SEM (cell line): ENCODE data around the genes CHST10 and RNF149.

DNA sequence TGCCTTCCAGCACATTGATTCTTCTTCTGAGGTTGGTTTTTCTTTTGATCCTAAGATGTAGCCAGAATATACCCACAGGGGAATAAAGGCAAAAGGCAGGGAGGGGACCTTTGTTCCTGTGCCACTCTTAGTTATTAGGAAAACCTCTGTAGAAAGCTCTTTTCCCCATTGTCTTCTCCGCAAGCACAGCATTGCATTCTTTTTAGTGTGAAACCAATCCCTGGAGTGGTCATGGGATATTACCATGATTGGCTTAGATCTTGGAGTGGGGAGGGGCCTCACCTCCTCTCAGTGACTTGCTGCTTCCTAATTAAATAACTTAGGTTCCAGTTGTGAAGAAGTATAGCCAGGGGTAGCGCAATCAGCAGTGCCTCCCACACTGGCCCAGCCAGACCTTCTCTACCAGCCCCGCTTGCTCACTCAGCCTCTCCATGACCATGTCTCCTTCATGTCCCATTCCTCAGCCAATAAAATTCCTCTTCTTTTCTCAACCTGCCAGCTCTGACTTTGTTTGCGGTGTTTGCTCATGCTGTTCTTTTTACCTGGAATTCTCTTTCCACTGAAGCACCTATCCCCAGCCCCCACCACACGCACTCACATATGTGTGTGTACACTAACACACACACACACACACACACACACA, 50.0 kb upstream of the AFF3 start:
- PRO-cap: no peak

GRCh38 chr2:100213683-100213991, 71.2 kb upstream of the AFF3 start:
- PRO-cap: no peak

DNA sequence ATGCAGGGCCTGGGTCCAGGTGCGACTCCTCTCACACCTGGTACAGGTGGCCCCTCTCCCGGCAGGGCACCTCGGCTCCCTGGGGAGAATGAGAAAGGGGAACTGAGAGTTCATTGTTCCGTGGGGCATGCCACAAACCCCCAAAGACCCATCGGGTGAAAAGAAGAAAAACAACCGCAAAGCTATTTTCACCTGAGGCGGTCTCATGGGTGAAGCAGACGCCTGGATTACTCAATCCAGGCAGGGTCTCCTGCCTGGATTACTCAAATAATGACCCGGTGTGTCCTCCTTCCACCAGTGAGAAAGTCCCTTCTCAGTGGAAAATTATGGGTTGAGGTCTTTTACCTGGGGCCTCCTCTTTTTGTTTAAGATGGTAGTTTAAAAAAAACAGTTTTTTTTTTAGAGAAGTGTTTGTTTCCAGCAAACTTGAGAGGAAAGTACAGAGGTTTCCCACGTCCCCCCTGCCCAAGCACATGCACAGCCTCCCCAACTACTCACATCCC, 74.6 kb downstream of the LONRF2 start:
- PRO-cap: no peak

GRCh38 chr2:100285500-100286322, 36.6 kb downstream of the LONRF2 start:
- PRO-cap: no peak

- PRO-cap: bidirectional peak, plus-strand start at chr2:100417536, minus-strand start at chr2:100417680
These were observed at the start of gene CHST10 for GRCh38 chr2:100416889-100418114. Gene CHST10 (minus strand): TSS chr2:100417668.

- PRO-cap: no peak
These were observed 80.1 kb upstream of the NPAS2 start for GRCh38 chr2:100739725-100740291.

- PRO-cap: no peak
These were observed 1.5 kb upstream of the NPAS2 start for GRCh38 chr2:100818440-100818921.

GRCh38 chr2:100823138-100824016, 3.4 kb downstream of the NPAS2 start:
- PRO-cap: no peak

- PRO-cap: no peak
These were observed 12.9 kb downstream of the NPAS2 start for GRCh38 chr2:100832764-100833284.

DNA sequence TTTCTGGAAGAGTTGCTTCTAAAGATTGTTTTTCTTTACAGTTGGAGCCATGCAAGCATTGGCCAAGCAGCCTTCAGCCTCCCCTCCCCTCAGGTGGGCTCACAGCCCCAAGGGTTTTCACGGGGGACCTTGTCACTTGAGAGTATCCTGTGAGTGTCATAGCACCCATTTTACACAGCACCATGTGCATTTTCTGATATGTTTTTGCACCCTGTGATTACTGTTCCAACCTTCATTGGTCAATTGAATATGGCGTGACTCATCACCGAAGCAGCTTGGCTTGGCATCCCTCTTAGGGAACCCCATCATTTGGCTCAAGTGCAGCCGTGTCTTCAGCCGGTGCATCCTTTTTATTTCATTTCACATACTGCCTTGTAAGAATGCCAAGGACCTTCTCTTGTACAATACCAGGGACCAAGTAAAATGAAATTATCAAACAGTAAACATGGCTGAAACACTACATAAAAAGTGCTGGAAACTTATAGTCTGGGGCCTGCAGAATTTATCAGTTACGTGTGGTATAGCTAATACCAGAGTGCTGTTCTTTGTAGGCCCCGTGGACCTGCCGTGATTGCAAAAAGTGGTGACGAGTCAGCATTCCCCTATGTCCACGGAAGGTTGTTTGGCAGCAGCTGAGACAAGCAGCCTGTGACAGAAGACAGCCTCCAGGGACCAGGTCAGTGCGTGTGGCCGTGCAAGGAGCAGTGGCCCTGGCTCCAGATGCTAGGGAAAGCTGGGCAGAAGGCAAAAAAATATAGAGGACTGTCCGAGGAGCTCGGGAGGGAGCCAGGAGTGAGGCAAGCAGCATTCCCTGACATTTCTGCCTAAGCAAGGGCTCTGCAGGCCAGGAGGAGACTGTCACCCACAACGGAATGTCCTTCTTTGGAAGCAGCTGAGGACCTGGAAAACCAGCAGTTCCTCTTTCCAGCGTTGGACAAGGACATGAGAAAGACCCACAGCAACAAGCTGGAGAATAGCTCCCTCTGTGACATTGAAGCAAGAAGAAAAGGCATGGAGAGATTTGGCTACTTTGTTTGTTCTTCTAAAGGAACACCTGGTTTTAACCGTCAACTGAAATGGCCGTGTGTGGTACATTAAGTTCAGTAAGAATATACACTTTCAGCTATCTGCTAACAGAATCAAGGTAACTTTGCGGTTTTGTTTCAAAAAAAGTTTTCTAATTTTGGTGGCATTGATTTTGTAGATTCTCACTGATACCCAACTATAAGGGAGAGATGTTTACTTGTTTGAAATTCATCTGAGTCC, 58.0 kb downstream of the NPAS2 start:
- PRO-cap: no peak

GRCh38 chr2:100887900-100888685, 68.2 kb downstream of the NPAS2 start:
- PRO-cap: no peak

- PRO-cap: no peak
These were observed 84.6 kb downstream of the NPAS2 start for GRCh38 chr2:100904492-100905029.

GRCh38 chr2:100946127-100946670, 55.9 kb upstream of the RPL31 start:
- PRO-cap: no peak

DNA sequence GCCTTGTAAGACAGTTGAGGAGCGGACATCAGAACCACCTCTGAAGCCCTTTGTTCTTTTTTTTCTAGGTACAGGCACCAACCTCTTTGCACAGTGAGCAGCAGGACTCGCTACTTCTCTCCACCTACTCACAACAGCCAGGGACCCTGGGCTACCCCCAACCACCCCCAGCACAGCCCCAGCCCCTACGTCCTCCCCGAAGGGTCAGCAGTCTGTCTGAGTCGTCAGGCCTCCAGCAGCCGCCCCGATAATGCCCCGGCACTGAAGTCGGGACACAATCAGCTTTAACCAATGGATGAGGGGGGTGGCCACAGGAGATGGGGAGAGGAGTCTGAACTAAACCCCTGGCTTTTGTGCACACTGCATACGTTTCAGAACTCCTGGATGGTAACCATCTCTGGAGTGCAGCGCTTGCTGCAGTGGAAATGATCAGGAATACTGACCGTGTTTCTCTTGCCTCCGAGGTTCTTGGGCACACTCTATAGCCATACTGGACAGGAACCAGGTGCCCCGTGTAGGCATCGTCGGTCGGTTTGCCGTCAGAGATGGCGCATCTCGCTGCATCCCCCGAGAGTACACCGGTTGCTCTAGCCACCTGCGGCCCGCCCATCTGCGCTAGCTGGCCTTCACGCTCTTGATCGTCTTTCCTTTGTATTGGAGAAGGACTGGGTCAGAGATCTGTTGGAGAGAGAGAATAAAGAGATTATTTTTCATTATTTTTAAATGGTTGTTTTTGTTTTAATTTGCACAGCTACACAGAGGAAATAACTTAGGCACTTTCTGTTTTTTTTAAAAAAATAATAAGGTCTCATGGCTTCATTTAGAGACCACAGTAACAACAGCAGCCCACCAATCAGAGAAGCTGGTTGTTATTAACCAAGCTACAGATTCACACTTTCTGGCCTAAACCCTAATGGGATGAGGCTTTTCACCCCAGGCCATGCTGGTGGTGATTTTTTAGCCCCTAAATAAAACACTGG, 6.5 kb upstream of the RPL31 start:
- PRO-cap: no peak

DNA sequence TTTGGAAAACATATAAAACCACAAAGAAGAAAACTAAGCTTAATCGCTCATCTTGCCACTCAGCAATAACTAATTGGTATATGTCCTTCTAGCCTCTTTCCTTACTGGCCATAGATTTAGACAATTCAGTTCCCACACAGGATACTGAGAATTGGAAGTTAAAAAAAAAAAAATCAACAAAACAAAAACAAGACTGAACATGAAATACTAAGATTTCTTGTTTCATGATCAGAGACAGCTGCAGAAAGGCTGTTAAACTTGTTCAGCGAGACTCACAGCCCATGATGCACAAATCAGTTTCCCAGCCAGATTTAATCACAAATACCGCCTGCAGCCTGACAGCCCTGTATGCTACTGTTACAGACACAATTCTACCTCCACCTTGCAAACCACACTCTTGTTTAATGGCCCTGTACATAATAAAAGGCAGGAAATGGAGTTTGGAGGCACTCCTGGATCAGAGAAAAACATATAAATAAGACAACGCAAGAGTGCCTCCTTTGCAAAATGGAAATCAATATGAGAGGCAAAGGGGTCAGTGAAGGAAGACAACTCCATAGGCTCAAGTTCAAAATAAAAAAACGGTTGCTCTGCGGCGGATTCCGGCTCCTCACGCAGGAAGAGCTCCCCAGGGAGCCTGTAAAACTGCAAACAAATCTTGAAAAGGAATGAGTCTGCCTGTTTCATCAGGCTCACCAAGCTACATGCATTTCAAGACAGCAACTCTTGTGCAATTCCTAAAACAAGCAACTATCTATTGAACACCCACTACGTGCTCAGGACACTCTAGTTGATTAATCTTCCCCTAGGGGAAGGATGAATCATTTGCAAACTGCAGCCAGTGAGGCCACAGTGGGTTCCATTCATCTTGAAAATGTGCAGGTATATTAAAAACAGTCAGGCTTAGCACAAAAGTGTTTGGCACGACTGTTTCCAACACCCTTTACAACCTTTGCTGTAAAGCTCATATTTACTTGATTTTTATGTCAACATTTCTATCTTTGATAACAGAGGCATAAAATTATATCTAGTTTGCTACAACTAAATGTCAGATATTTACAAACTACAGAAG, 37.6 kb downstream of the TBC1D8 start:
- PRO-cap: no peak

- PRO-cap: no peak
These were observed 20.8 kb upstream of the CNOT11 start for GRCh38 chr2:101231910-101232318.

DNA sequence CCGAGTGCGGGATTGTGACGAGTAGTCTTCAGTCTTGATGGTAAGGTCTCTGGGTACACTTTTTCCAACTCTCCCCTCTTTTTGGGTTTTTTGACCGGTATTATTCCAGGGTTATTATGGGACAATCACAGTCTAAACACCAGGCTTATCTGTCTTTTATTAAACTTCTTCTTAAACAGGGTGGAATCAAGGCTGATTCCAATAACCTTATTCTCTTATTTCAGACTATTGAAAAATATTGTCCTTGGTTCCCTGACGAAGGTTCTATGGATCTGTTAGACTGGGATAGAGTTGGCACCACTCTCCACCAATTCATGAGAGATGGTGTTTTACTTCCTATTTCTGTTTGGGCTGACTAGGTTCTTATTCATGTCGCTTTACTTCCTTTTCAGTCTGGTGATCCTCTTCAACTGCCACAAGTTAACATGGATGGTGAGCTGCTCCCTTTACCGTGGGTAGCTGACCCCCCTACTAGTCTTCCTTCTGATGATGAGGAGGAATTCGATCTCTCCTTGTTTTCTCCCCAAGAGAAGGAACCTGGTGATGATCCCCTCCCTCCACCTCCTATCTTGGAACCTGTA, 13.8 kb upstream of the CNOT11 start:
- PRO-cap: no peak

- PRO-cap: unidirectional peak, minus-strand start at chr2:101308435; bidirectional peak, plus-strand start at chr2:101308839, minus-strand start at chr2:101308687
These were observed at the start of gene RNF149 for GRCh38 chr2:101308068-101308912. Gene RNF149 (minus strand): TSS chr2:101308701.

DNA sequence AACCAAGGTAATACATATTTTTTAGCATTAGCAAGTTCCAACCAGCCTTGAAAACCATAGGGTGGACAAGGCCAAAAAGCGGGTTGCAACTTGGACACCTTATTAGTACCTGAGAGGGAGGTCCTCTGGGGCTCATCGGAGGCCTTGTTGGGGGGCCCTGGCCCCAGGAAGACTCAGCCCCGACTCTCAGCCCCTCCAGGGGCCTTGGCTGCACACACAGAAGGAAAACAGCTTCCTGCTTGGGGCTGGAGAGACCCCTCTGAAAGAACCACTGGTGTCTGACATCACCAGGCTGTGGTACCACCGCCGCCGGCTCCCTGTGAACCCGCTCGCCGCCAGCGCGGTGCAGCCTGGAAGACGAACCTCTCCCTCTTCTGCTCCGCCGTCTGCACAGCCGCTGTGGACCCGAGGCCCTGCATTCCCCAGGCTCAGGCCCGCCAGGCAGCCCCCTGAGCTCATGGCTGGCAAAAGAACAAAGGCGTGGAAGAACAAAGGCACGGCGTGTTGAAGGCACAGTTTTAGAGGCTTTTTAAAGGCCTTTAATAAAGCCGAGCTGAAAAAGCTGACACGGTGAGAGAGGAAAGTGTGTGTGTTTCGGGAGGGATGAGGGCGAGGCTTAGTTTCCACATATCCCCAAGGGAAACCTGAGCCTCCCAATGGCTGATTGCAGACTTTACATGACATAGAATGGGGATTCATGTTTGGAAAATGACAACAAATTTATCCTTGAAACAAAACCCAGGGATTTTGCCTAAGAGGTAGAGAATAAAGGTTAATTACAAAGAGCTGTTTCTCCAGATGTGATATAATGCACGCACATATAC, 40.0 kb downstream of the RFX8 start:
- PRO-cap: no peak

DNA sequence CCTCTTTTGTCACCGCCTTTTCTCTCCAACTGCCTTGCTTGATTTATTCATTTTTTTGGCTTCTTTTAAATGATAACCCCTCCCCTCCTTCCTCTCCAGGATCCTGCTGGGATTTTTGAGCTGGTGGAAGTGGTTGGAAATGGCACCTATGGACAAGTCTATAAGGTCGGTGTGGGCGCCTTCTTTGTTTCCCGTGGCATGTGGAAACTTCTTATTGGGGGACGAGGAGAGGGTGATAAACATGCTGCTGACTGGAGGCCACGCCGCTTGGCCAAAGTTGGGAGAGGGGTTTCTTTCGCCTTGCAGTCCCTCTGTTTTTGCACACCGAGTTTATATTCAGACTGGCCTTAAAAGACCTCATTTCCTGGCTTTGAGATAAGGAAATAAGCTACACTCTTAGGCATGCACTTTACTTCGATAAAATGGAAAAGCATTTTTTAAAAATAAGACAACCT, 894 bp downstream of the MAP4K4 start:
- PRO-cap: bidirectional peak, plus-strand start at position 212 of the sequence, minus-strand start at position 31 of the sequence; unidirectional peak, minus-strand start at position 356 of the sequence